ENCODE results near the genes NOD1 and GARS1.

DNA sequence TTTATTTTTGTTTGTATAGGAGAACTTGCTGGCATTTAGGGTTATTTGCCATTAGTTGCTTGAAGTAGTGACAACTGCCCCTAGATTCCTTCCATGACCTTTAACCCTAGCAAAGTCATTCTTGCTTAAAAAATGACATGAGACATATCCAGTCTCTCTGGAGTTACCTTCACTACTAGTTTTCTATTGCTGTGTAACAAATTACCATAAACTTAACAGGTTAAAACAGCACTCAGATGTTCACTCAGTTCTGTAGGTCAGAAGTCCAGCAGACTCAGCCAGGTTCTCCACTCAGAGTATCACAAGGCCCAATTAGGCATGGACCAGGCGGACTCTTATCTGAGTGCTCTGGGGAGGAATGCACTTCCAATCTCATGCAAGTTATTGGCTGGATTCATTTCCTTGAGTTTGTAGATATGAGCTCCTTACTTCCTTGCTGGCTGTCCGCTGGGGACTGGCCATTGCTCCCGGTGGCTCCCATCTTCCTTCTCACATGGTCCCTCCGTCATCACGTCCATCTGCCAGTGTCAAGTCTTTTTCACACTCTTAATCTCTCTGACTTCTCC lies 137.1 kb upstream of the PRR15 start:
- RRBS, result no CpG with 5 or more reads among the region's 5 CpGs

DNA sequence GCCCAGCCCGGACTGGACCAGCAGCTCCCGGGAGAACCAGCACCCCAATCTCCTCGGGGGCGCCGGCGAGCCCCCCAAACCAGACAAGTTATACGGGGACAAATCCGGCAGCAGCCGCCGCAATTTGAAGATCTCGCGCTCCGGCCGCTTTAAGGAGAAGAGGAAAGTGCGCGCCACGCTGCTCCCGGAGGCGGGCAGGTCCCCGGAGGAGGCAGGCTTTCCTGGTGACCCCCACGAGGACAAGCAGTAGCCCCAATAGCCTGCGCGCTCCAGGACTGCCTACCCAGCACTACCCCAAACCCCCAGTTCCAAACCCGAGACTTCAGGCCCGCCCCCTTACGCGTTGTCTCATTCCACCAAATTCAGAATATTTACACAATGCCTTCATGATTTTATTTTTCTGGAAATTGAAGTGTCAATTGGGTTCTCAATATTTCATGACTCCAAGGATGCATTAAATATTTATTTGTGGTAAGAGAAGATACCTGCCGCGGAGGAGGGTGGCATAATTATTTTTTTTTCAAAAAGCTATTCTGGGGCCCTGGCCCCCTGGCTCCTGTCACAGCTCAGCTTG lies 2.9 kb downstream of the PRR15 start:
- RRBS, result 4% methylated on average over 7 of the region's 29 CpGs

GRCh38 chr7:29684776-29685711 lies 121.3 kb upstream of the WIPF3 start:
- RRBS, result no CpG with 5 or more reads among the region's 121 CpGs

GRCh38 chr7:29806593-29807316 lies 447 bp downstream of the WIPF3 start:
- RRBS, result 3% methylated on average over 47 of the region's 72 CpGs

DNA sequence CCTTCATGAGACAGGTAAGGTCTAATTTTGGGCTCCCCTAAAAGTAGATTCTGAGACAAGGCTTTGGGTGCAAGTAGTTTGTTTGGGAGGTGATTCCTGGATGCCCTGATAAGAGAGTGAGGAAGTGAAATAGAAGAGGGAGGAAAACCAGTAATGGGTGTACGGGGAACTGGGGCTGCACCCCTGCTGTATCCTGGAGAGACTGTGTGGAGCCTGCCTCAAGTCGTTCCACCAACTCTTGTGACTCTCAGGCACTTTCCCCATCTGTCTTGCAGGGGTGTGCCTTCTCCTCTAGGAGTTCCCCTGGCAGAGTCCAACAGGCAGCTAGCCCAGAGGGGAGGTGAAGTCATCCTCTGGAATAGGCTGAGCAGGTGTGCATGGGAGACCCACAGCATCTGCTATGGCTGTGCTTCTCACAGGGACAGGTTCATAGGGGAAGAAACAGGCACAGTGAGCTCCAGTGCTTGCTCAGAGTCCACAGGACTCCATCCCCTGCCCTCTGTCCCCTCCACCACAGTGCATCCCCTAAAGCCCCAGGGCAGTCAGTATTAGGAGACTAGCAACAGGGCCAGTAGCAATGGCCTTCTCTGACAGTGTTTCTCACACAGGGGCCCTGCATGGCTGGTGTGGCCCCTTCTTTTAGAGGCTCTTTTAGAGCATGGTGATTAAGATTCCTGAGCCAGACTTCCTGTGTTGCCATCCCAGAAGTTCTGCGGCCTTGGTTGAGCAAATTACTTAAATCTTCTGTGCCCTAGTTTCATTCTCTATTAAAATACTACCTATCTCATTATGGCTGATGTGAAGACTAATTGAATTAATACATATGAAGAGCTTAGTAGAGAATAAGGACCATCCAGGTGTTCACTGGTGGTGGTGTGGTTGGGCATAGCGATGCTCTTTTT lies 46.9 kb downstream of the WIPF3 start:
- RRBS, result no CpG with 5 or more reads among the region's 4 CpGs

GRCh38 chr7:29987758-29988353 lies 1.7 kb downstream of the SCRN1 start:
- RRBS, result no CpG with 5 or more reads among the region's 10 CpGs

GRCh38 chr7:30027090-30028118 lies 808 bp upstream of the PLEKHA8 start:
- RRBS, result no CpG with 5 or more reads among the region's 19 CpGs

DNA sequence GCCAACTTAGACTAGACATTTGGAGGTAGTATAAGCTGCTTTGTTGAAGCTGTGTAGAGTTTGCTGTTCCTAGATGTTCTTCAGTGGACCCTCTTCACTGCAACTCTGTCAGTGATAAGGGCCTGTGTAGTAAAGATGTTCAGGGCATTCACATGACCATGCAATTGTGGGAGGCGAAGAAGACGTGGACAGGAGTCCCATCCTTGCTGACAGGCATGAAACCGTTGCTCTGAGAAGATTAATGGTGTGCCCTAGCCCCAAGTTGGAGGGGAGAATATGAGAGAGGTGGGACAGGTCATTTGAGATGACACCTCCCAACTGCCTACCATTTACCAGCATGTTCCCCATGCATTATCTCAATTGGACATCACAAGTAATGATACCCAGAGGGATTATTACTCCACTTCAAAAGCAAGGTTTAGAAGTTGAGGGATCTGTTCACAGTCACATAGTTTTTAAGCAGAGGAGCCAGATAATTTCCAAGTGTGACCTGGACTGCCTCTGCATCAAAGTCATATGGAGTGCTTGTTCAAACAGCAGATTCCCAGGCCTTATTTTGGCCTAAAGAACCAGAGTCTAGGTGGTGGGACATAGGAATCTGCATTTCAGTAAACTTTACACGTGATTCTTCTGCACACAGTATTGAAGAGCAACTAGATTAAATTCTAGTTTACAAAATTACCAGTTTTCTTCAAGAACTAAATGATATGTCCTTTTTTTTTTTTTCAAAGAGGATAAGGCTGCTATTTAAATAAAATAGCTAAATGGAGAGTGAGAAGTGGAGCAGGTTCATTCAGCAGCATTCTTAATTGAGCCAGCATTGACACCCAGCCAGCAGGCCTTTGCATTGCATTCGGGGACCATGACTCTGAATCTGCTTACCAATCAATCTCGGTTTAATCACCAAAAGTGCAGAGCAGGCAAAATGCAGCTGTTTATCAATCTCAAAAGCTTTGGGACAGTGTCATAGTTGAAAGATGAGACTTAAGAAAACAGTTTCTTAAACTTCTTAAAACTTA lies 51.3 kb downstream of the PLEKHA8 start:
- RRBS, result no CpG with 5 or more reads among the region's 6 CpGs

- RRBS, result under 1% methylated on average over 3 of the region's 36 CpGs
Observed at GRCh38 chr7:30135810-30136326, 1.1 kb downstream of the MTURN start.

DNA sequence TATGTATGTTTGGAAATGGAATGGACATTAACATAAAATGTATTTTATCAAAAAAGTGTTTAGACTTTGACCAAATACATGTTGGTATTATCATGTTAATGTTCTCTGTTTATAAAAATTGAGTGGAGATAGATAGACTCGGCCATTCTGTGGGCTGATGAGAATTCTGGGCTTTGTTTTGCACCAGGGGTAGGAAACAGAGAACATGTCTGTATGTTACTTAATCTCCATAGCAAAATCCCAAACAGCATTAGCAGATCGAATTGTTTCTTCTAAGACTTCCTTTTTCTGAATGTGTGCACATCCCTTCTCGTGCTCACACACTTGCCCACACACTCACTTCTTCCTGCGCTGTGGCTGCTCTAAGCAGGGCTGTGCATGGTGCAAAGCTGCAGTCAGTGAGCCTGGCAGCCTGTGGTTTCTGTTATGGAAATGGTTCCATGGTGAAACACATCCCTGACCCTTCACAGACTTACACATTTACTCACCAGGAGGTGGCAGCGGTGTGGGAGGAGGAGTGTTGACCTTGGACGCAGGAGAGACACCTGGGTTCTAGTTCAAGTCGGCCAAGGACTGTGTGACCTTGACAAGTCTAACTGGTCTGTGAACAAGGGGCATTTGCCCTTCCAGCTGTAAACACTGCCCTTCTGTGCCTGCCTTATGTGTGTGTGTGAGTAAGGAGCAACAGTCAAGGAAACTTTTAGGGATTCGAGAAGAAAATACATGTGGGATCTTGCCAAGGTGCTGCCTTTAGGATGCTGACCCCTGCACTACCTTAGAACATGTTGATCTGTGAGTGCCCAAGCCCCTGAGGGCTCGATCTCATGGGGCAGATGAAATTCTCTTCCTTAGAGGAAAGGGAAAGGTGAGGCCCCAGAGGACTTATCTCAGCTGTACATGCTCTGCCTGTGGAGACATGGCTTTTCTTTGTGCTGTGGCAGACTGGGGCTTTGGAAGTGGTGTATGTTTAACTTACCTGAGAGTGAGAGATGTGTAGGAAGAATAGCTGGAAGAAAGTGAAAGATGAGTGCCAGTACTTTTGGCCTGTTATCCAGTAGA lies 25.0 kb downstream of the MTURN start:
- RRBS, result no CpG with 5 or more reads among the region's 9 CpGs

DNA sequence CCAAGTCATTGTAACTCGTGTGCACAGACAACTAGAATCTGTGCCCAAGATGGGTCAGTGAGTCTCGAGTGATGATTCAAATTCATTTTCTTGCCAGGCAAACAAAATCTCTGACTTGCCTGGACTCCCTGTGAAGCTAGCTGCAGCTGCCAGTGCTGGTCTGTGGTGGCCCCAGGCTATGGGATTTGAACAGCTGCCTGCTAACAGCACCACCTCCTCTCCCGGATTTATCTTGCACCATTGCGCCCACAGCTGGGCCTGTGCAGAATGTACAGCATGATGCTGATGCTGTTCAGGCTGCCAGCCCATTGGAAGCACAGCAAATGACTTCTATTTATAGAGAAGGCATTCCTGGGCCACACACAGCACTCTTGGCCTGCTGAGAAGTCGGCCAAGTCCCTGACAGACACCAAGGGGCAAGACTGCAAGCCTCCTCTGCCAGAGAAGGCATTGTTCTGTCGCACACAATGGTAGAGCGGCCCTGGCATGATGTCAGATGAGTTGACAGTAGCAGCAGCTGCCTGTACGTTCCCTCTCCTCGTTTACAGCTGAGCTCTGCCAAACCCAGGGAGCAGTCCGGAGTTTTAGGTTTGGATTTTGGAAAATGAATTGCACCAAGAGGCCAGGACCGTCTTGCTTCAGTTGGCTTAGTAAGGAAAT lies 38.3 kb downstream of the MTURN start:
- RRBS, result no CpG with 5 or more reads among the region's 11 CpGs

GRCh38 chr7:30331142-30331556 lies 46.8 kb downstream of the ZNRF2 start:
- RRBS, result no CpG with 5 or more reads among the region's 1 CpG

- RRBS, result no CpG with 5 or more reads among the region's 2 CpGs
Observed at GRCh38 chr7:30336044-30336684, 51.8 kb downstream of the ZNRF2 start.

DNA sequence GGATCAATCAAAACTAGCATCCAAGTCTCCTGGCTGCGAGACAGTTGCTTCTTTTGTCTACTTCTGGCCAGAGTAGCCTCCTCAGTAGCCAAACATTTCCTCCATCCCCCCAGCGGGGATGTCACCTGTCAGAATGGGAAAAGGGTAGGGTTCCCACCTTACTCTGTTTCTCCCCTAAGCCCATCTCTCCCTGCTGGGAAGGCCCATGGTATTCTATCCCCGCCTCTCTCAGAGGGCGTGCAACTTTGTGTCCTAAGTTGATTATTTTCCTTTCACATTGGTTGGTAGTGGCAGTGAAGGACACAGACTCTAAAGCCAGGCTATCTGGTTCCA lies 8.8 kb downstream of the NOD1 start:
- RRBS, result no CpG with 5 or more reads among the region's 4 CpGs

- RRBS, result 1% methylated on average over 29 of the region's 79 CpGs
Observed at GRCh38 chr7:30478222-30479185, at the start of gene NOD1. TSS of gene NOD1 (minus strand) at chr7:30478784.

DNA sequence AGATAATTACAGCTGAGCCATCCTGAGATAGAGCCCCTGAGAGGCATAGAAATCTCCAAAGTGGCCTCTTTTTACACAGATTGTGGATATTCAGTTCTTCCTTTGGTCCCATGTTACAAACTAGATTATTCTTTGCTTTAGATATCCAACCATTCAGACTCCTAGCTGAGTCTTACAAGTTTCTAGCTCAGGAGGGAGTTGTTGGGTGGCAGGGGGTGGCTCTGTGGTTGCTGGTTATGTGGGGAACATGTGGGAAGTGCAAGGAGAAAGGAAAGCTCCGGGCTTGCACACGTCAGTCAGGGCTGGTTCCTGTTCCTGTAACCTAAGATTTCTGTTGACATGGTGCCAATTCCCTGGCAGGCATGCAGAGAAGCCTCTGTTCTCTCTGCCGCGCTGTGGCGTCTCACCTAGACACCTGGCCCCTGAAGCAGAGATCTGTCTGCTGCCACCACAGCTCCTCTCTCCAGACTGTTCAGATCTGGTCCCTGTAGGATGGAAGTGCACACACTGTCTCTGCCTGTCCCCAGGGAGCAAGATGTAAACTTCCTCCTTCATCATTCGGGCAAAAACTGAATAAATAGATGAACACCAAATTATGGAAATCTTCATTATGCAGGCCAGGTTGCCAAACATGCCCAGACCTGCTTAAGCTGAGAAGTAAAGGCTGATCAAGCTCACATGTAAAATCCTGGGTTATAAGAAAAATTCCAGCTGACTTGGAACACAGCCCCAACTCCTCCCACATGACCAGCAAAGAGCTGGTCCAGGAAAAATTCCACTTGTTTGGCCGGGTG lies 43.6 kb upstream of the GARS1 start:
- RRBS, result no CpG with 5 or more reads among the region's 7 CpGs

DNA sequence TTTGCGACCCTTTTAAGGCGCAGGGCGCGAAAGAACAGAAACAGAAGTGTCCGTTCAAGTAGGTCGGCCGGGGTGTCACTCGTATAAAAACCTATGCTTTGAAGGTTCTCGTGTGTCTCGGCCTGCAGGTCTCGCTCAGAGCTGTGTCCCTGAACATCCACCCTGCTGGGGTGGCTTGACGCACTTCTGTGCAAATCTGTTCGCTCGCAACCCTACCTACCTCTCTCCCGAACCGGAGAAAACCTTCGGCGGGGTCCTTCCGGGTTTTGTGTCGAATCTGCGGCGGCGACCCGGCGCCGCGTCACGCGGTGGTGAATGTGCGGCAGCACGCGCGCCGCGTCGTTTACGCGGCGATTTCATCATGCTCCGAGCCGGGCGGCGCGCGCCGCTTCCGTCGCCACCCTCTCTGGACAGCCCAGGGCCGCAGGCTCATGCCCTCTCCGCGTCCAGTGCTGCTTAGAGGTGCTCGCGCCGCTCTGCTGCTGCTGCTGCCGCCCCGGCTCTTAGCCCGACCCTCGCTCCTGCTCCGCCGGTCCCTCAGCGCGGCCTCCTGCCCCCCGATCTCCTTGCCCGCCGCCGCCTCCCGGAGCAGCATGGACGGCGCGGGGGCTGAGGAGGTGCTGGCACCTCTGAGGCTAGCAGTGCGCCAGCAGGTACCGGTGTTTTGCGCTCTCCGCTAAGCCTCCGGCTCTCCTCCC lies at the start of gene GARS1:
TSS of gene GARS1 (plus strand) at position 388 of the 698 bp plus-strand sequence.
- RRBS, result 2% methylated on average over 26 of the region's 75 CpGs

DNA sequence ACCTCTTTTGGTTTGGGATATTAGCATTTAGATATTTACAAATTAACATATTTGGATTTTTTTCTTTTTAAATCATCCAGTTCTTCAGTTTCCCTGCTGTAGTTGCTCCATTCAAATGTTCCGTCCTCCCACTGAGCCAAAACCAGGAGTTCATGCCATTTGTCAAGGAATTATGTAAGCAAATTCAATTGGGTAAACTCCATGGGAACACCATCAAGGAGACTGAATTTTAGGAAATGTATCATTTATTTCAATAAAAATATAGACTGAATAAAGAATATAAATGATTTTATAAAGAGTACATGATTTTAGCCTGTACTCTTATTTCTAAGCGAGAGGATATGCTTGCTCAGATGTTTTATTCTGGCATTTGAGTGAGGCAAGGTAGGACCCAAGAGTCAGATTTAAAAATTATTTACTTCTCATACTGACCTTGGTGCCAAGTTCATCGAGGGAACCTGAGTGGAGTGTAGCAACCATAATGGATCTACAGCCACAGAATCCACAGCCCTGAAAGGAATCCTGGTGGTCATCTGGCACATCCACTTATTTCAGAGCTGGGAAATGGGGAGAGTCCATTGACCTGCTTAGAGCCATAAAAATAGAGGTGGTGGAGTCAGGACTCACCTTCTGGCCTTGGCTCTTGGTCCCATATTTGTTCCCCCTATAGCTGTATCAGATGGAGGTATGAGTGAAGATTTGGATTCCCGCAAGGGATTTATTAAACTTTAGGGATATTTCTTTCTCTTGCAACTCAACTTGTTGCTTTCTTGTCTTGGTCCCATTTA lies 36.9 kb downstream of the GARS1 start:
- RRBS, result no CpG with 5 or more reads among the region's 4 CpGs

DNA sequence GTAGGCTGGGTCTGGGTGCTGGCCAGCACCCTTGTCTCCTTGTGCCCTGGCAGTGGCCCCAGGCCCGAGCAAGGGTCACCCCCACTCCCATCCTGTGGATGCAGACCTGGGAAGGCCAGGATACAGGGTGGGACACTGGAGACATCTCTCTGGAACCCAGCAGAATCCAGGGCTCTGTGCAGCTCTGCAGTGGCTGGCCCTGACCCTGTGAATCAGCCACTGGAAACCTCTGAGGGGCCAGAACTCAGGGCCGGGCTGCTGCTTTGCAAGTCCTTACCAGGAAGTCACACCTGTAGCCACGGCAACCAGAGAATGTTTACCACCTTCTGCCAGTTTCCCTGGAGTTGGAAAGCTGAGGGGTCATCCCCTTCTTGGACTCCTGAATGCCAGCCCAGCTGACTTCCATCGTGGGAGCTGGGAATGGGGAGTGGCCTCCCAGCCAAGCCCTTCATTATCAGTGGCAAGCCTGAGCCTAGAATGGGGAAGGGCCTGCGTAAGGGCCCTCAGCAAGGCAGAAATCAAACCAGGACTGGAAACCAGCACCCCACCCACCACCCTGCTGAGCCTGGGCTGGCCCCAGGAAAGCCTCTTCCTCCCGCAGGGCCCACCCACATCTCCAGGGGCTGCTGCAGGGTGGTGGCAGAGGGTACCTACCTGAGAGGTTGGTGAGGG lies 6.4 kb upstream of the CRHR2 start:
- RRBS, result no CpG with 5 or more reads among the region's 6 CpGs

DNA sequence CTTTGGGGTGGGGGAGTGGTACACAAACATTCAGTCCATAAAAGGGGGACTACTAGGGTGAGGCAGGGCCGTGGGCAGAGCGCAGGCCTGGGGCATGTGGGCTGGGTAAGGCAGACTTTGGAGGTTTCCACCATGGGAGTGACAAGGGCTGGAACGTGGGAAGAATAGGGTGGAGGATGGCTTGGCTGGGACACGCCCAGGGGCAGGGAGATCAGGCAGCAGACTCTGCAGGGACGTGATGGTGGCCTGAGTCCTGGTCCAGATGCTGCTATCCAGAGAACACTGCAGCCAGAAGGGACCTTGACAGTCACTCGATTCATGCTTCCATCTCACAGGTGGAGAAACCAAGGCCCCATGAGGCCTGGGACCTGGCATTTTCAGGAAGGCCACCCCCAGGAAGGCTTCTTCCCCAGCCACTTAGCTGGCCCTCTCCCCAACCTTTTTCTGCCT lies 24.7 kb upstream of the CRHR2 start:
- RRBS, result no CpG with 5 or more reads among the region's 6 CpGs

Data from AG09309 (cell line).